ENCODE measurements around the genes PEX10, PANK4 and MMEL1.

- RRBS = no CpG with 5 or more reads among the region's 8 CpGs
Observed at GRCh38 chr1:2134362-2134622, 60.3 kb downstream of the FAAP20 start.

GRCh38 chr1:2206644-2207462, 12.3 kb upstream of the FAAP20 start:
- RRBS = no CpG with 5 or more reads among the region's 19 CpGs

DNA sequence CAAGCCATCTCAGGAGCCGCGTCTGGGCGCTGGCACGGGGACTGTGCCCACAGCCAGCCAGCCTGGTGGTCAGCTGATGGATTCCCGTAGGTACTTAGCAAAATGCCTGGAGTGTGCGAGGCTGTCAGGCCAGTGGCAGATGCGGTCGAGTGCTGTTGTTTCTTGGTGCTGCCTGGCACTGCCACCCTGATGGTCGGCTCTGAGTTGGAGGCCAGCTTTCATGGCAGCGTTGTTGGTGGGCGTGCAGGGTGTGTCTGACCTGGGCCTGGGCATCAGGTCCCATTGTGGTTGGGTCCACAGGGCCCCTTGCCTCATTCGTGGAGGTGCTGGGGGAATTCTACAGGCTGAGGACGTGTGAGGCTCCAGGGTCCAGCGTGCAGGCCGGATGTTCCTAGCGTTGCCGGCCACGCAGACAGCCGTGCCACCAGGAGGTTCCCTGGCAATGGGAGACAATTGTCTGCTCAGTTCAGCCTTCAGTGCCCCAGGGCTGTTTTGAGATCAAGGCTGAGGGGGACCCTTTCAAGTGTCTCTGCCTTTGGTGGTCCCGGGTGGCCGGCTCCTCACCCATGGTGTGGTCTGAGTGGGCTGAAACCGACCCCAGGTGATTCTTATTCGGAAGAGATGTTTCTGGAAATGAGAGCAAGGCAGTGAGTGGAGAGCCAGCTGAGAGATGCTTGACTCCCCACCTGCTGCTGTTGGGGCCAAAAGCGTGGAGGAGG, 21.0 kb downstream of the SKI start:
- RRBS = no CpG with 5 or more reads among the region's 24 CpGs

DNA sequence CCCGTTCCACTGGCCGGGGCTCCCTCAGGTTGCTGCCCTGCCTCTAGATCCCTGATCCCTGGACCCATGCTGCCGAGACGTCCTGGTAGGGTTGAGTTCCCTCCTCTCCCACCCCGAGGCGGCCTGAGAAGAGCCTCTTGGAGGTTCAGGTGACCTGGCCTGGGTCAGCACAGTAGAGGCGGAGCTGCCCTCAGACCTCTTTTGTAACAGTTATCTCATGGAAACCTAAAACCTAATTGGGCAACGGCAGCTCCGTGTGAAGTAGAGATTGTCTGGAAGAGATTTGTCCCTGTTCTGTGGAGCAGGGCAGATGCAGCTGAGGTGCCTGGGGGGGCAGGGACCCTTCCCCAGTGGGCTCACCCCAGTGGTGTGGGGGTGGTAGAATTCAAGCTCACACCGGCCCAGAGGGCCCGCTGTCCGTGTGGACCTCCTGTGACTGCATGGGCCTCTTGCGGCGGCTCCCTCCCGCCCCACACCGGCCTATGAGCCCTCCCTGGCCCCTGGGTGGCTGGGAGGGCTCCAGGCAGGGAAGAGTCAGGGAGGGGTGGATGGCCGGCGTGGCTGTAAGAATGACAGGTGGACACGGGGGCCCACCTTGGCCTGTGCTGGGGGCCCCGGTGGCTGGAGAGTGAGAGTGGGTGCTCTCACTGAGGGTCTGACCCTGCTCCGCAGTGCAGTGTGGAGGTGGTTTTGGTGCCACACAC, 56.2 kb downstream of the SKI start:
- RRBS = 89% methylated on average over 13 of the region's 21 CpGs

- RRBS = no CpG with 5 or more reads among the region's 28 CpGs
Observed at GRCh38 chr1:2334734-2335259, 56.6 kb downstream of the MORN1 start.

GRCh38 chr1:2395144-2395675, 3.6 kb downstream of the RER1 start:
- RRBS = no CpG with 5 or more reads among the region's 13 CpGs

GRCh38 chr1:2411777-2412635, at the start of gene PEX10:
Gene PEX10, minus strand, starts transcription at chr1:2412564.
- RRBS = under 1% methylated on average over 36 of the region's 75 CpGs

DNA sequence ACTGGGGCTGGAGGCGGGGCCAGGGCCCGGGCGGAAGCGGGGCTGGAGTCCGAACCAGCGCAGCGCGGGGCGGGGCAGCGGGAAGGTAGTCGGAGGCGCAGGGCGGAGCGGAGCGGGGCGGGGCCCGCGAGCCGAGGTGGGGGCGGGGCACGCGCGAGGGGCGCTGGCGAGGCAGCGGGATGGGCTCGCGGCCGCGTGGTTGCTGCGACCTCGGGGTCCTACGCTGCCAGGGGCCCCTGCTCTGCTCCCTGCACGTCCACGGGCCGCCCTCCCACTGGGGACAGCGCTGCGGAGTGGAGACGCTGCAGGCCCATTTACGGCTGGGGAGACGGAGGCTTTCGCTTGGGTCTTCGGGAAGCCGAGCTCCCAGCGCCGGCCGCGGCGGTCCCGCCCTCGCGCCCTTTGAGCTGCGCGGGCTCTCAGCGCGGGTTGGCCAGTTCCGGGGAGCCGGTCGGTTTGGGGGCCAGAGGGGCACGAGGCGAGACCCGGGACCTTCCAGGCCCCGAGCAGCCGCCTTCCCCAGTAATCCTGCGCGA, 340 bp upstream of the PEX10 start:
- RRBS = 1% methylated on average over 17 of the region's 66 CpGs

- RRBS = 49% methylated on average over 3 of the region's 13 CpGs
Observed at GRCh38 chr1:2446338-2446775, 29.7 kb upstream of the PLCH2 start.

GRCh38 chr1:2467038-2467754, 8.9 kb upstream of the PLCH2 start:
- RRBS = 0% methylated on average over 1 of the region's 38 CpGs

- RRBS = 2% methylated on average over 31 of the region's 113 CpGs
Observed at GRCh38 chr1:2525886-2526862, at the start of gene PANK4. Gene PANK4, minus strand, starts transcription at chr1:2526596.

GRCh38 chr1:2530757-2531292, 762 bp upstream of the HES5 start:
- RRBS = 37% methylated on average over 4 of the region's 17 CpGs

GRCh38 chr1:2535224-2535929, 5.3 kb upstream of the HES5 start:
- RRBS = 80% methylated on average over 5 of the region's 36 CpGs

DNA sequence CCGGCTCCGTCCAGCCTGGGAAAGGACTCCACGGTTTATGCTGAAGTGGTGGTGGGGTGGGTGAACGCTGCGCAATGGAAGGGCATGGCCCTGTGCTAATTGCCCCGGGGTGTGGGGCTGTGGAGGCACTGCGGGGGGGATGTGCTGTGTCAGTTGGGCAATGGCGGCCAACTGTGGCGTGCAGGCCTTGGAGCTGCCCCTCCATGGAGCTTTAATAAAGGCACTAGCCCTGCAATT, 9.0 kb upstream of the TNFRSF14 start:
- RRBS = 2% methylated on average over 4 of the region's 9 CpGs

DNA sequence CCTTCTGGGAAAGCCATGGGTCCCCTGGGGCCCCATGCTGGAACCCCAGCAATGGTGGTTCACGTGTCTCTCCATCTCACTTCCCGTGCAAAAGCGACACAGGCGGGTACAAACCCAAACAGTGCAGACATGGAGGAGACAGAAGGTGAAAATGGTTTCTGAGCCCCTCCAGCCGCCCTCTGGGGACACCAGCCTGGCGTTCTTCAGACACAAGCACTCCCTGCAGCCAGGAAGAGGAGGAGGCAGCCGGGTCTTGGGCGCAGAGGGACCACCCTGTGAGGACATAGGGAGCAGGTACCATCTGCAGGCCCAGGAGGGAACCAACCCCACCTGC, 5.7 kb upstream of the TNFRSF14 start:
- RRBS = no CpG with 5 or more reads among the region's 8 CpGs

GRCh38 chr1:2583262-2584148, 3.1 kb upstream of the PRXL2B start:
- RRBS = no CpG with 5 or more reads among the region's 16 CpGs

- RRBS = no CpG with 5 or more reads among the region's 13 CpGs
Observed at GRCh38 chr1:2632618-2633390, at the start of gene MMEL1. Gene MMEL1, minus strand, starts transcription at chr1:2633016.

- RRBS = no CpG with 5 or more reads among the region's 6 CpGs
Observed at GRCh38 chr1:2944891-2945282, 76.4 kb upstream of the ACTRT2 start.

GRCh38 chr1:3078241-3079006, 9.4 kb downstream of the PRDM16 start:
- RRBS = no CpG with 5 or more reads among the region's 24 CpGs

GRCh38 chr1:3194923-3195500, 126.0 kb downstream of the PRDM16 start:
- RRBS = 81% methylated on average over 5 of the region's 31 CpGs

Measured in BE2C (cell line).